Neural crest cell (in vitro differentiated cells): ENCODE measurements around a stretch of chr1.

GRCh38 chr1:23692358-23693303 lies 1.0 kb downstream of the RPL11 start:
- PRO-cap = no peak

DNA sequence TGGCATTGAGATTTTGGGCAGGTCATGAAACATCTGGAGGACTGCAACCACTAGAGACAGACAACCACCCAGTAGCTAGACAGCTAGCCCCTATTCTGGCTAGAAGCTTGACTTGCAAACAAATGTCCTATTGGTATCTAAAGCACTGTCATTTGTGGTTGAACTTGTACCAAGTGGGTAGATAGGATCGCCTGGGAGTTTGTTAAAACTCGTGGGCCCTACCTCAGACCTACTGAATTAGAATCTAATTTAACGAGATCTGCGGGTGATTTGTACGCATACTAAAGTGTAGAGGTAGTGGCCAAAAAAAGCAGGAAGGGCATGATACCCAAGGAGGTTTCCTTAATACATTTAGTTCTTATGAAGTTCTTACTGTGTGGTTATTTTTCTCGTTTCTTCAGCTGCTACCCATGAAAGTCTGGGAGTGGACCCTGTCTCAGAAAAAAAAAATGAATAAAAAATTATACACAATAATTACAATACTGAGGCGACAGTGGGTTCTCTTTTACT lies 7.0 kb downstream of the RPL11 start:
- PRO-cap = no peak

GRCh38 chr1:23727625-23727888 lies 15.7 kb upstream of the ELOA start:
- PRO-cap = no peak

- PRO-cap = no peak
These were observed 8.0 kb downstream of the ELOA start for GRCh38 chr1:23751115-23751845.

DNA sequence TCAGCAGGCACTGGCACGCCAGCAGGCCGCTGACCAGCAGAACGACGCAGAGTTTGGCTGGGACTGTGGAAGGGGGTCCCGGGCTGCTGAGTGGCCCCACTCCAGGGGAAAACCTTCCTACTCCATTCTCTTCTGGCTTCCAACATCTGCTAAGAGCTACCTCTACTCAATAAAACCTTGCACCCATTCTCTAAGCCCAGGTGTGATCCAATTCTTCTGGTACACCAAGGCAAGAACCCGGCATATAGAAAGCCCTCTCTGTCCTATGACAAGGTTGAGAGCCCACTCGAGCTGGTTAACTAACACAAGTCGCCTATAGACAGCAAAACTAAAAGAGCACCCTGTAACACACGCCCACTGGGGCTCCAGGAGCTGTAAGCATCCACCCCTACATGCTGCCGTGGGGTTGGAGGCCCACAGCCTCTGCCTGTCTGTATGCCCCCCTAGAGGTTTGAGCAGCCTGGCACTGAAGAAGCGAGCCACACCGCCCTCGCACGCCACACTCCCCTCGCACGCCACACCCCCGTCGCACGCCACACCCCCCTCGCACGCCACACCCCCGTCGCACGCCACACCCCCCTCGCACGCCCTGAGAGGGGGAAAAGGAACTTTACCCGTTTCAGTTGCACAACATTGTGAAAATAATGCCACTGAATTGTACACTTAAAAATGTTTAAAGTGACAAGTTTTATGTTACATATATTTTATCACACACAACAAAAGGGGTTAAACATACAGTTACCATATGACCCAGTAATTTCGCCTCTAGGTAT lies 13.1 kb upstream of the HMGCL start:
- PRO-cap = no peak

- PRO-cap = no peak
These were observed 16.0 kb downstream of the CNR2 start for GRCh38 chr1:23897150-23897641.

GRCh38 chr1:24018566-24019424 lies 38.7 kb upstream of the SRSF10 start:
- PRO-cap = no peak

- PRO-cap = no peak
These were observed 51.2 kb upstream of the SRSF10 start for GRCh38 chr1:24031348-24031637.

- PRO-cap = no peak
These were observed 6.8 kb downstream of the MYOM3 start for GRCh38 chr1:24105000-24105688.

GRCh38 chr1:24117681-24118211 lies 5.8 kb upstream of the MYOM3 start:
- PRO-cap = no peak

- PRO-cap = no peak
These were observed 18.3 kb upstream of the IL22RA1 start for GRCh38 chr1:24161097-24161697.

GRCh38 chr1:24186595-24187065 lies 459 bp downstream of the IFNLR1 start:
- PRO-cap = no peak

DNA sequence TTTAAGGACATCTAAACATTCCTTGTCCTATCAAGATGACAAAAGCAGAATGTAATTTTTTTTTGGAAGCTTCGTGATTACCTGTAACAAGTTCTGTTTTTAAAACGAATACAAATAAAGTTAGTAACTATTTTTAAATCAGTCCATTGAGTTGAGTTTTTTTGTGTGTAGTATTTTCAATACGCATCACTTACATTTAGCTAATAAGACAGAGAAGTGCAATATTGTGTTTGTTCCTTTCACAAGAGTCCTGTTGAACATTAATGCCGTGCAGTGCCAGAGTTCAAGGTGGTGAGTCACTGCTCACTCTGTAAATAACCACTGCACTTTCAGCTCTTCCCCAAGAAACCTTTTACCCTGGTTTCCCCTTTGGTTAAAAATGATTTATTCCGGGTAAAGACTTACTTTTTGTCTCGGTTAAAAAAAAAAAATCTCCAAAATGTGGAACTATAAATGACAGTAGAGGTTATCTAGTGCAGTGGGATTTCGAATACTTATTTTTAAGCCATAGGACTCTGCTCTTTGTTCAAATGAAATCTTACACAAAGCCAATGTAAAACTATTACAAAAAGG lies 14.9 kb upstream of the NCMAP start:
- PRO-cap = no peak

GRCh38 chr1:24643447-24644337 lies 590 bp downstream of the SRRM1 start:
- PRO-cap = bidirectional peak, plus-strand start at chr1:24643874, minus-strand start at chr1:24643548; bidirectional peak, plus-strand start at chr1:24644194, minus-strand start at chr1:24644162

DNA sequence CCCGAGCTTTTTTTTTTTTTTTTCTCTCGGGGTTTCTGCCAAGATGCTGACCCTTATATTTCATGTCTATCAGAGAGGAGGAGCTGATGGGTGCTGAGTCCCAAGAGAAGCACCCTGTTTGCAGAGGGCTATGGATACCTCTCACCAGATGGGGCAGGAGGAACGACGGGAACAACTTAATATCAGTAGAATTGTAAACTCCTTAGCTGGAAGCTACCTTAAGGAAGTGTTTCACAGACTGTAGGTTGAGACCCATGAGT lies 40.7 kb downstream of the SRRM1 start:
- PRO-cap = no peak

DNA sequence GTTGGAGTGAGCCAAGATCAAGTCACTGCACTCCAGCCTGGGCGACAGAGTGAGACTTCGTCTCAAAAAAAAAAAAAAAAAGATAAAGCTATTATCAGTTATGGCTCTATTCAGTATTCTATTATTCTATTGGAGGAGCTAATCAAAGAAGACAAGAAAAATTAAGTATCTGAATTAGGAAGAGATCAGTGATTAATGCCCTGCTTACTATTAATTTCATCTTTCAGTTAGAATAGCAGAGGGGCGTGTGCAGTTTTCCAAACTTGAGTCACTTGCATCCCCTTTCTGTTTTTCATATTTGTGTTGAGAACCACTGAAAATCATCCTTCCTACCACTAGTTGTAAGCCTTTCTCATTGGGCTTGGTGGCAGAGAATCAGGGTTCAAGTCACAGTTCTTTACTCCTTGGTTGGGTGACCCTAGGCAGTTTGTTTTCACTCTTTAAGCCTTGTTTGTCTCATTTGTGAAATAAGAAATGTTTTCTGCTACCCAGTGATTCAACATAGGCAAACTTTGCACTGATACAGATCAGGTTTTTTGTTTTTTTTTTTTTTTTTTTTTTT lies 2.8 kb downstream of the CLIC4 start:
- PRO-cap = no peak

DNA sequence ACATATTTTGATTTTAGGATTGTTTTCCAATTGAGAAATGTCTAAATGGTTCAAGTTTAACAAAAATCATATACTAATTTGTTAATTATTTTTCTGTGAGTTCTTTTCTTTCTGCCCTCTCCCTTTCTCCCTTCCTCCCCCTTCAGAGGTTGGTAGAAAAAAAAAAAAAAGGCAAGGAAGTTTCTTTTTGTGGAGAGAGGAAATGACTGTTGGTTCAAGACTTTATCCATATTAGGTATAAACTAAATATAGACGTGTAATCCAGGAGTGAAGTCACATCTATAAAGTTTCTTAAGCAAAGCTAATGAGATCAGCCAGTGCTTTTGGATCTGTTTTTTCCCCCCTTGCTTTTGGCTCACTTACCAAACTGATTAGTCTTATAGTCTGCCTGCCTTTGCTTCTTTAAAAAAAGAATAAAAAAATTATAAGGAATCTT lies 24.9 kb downstream of the CLIC4 start:
- PRO-cap = no peak

DNA sequence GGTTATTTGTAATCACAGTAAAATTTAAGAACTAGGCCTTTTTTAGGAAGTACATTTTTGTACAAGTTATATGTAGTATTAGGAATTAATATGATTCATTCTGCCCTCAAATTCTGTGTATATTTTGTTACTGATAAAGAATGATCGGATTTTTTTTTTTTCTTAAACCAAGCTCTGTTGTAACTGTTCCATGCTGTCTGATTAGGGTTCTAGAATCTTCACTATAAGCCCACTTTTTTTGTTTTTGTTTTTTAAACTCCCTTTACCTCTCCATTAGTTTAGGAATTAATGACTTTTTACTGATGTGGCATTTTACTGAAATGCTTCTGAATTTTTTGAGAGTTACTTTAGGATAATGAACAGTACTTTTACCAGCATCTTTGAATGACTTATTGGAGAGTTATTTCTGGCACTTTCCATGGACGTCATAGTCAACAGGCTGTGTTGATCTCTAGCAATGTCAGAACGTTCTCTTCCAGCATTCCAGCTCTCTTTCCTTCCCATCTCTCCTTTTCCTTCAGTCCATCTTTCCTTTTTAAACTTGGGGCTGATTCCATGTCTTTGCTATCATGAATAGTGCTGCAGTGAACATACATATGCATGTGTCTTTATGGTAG lies 48.4 kb downstream of the CLIC4 start:
- PRO-cap = no peak

- PRO-cap = no peak
These were observed 53.8 kb downstream of the CLIC4 start for GRCh38 chr1:24798879-24799603.

- PRO-cap = no peak
These were observed 573 bp downstream of the RUNX3 start for GRCh38 chr1:24929201-24930204.